ENCODE results near the genes CSE1L and DDX27.

DNA sequence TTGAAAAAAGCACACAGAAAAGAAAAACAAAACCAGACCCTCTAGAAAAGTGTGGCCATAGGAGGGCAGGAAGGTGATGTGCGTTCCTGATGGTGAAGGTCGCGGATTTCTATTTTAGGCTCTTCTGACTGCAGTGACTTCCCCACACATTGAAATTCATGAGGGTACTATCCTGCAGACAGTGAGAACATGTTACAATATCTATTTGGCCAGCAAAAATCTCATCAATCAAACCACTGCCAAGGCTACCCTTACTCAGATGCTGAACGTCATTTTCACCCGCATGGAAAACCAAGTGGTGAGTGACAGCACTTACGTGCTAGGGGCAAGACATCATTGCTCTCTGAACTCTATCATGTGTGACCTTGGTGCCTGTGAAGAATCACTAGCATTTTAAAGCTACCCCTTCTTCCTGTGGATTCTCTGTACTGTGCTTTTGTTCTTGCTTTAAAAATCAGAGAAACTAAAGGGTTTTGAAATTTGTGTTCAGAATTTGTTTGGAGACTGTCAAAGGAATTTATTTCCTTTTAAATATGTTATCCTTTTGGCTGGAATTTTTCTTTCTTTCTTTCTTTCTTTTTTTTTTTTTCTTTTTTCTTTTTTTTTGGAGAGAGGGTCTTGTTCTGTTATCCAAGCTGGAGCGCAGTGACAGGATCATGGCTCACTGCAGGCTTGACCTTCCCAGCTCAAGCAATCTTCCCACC, 31.2 kb downstream of the ARFGEF2 start:
- PRO-cap, 10 experiments: no peak in any of the 10 experiments

DNA sequence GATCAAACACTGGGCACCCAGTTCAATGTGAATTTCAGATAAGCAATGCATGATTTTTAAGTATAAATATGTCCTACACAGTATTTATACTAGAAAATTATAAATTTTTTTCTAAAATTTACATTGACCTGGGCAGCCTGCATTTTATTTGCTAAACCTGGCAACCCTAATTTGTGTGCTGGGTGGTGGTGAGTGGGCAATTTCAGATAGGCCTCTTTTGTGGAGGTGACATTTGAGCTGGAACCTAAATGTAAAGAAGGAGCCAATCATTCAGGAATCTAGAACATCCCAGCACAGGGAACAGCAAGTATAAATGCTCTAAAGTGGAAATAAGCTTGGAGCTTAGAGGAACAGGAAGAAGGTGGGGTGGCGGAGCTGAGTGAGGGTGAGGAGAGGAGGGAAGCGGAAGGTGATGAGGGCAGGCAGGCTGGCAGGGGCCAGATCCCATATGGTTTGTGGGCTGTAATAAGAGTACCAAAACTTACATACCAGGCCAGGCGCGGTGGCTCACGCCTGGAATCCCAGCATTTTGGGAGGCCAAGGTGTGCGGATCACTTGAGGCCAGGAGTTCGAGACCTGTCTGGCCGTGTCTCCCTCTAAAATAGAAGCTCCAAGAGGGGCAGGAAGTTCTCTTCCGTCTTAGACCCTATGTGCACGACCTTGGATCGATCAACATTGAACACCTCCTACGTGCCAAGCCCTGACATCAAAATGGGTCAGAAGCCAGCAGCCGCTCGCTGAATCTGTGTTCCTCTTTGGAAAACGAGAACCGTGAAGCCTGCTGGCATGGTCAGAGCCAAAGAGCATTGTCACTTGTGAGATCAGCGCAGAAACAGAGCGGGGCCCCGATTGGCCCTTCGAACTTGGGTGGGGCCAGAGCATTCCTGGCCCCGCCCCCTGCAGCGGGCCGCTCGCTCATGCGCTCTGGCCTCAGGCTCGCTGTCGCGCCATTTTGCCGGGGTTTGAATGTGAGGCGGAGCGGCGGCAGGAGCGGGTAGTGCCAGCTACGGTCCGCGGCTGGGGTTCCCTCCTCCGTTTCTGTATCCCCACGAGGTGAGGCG, at the start of gene CSE1L:
Gene CSE1L (plus strand): TSS at position 942 of the 1,061 bp plus-strand sequence.
- PRO-cap, 10 experiments: peak in 10 of 10 experiments; most common plus-strand start position 951 of the sequence (in 4); most common minus-strand start position 773 of the sequence (in 5)

DNA sequence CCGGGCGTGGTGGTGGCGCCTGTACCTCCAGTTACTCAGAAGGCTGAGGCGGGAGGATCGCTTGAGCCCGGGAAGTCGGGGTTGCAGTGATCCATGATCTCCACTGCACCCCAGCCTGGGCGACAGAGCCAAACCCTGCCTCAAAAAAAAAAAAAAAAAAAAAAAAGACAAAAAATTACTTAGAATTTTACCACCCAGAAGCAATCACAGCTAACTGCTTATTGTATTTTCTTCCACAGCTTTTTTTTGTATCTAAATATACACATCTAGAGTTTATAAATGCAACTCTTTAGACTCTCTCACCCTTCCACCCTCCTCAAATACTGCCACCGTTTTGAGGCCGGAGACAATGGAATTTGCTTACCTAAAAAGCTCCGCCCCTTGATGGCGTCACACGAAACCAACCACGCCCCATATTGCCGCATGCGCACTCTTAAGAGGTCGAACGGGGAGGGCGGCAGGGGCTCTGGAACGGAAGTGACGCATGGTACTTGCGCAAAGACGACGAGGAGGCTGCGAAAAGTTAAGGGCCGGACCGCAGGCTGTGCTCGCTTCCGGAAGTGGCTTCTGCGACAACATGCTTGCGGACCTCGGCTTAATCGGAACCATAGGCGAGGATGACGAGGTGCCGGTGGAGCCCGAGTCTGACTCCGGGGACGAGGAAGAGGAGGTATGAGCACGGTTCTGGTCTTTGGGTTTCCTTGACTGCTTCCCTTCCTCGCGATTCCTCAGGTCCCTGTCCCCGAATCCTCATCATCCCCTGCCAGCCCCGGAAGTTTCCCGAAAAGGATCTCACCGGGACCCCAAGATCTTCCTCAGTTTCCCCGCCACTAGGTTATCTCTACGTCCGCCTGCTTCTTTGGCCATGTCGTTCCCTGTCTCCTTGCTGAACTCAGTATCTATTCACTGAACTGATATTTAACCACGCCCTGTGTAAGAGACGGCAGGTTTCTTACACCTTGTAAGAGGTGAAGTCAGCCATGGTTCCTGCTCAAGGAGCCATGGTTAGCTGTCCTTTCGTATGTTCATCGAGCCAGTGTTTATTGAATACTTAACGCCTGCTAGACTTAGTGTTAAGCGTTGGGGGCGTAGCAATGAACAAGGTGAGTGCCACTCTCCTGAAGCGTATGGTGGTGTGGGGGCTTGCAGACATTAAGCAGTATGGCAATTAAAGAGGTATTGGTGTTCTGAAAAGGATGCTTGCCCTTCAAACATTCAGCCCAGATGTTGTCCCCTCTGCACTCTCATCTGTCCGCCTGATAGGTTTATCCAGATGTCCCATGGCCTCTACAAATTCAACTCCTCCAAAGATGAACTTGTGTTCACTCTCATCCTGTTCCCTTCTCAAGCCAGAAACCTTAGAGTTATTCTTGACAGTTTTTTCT, at the start of gene DDX27:
Gene DDX27 (plus strand): TSS at position 545 of the 1,385 bp plus-strand sequence.
- PRO-cap, 10 experiments: peak in 10 of 10 experiments; most common plus-strand start position 498 of the sequence (in 10); most common minus-strand start position 358 of the sequence (in 4)

GRCh38 chr20:49282702-49282998, 4.8 kb upstream of the ZNFX1 start:
- PRO-cap, 10 experiments: peak in 5 of 10 experiments; most common plus-strand start chr20:49282787 (in 5)

DNA sequence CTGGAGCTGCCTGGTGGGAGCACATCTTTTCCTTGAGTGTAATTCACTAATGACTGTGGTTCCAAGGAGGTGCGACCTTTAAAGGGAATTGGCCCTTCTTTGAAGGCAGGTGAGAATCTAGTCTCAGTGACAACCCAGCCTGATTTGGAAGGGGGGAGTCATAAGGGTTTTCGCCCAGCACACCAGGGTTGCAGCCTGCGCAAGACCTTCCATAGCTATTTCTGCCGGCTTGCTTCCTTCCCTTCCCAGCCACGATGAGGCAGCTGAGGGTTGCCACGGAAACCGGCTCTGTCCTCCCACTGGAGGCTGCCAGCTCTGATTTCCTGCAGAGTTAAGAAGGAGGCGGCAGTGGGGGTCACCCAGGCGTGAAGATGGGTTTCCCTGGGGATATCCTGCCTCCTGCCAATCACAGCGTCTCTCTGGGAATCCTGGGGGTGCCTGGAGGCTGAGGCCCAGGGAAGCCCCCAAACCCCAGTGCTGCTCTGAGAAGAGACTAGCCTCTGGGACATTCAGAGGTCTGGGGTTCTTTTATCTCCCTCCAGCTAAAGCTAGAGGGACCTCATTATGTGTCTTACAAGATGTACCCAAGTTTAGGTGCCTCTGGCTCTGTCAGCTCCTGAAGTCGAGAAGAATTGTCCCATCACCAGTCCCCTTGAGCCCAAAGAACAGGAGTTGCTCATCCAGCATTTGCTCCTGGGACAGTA, 23.1 kb upstream of the KCNB1 start:
- PRO-cap, 10 experiments: no peak in any of the 10 experiments

- PRO-cap, 10 experiments: no peak in any of the 10 experiments
Observed at GRCh38 chr20:49514061-49514623, 31.7 kb upstream of the KCNB1 start.

- PRO-cap, 10 experiments: no peak in any of the 10 experiments
Observed at GRCh38 chr20:49585911-49586275, 18.0 kb upstream of the PTGIS start.

- PRO-cap, 10 experiments: peak in 5 of 10 experiments; most common plus-strand start chr20:49604764 (in 3); most common minus-strand start chr20:49604621 (in 5)
Observed at GRCh38 chr20:49604334-49604911, 36.5 kb upstream of the PTGIS start.

DNA sequence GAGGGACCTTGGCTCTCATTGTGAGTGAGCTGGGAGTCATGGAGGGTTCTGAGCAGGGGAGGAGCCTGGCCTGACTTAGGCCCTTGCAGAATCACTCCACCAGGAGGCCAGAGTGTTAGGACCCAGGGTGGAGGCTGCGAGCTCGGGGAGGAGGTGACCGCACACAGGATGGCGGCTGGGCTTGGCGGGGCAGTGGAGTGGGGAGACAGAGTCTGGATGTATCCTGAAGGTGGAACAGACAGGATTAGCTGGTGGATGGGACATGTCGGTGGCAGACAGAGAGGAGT, 42.7 kb upstream of the PTGIS start:
- PRO-cap, 10 experiments: peak in 1 of 10 experiments; most common plus-strand start position 110 of the sequence (in 1)

- PRO-cap, 10 experiments: peak in 1 of 10 experiments; most common plus-strand start chr20:49636755 (in 1); most common minus-strand start chr20:49636519 (in 1)
Observed at GRCh38 chr20:49635857-49636890, 68.2 kb upstream of the PTGIS start.

- PRO-cap, 10 experiments: no peak in any of the 10 experiments
Observed at GRCh38 chr20:49640276-49640897, 72.5 kb upstream of the PTGIS start.

- PRO-cap, 10 experiments: no peak in any of the 10 experiments
Observed at GRCh38 chr20:49659980-49660536, 53.6 kb downstream of the B4GALT5 start.

GRCh38 chr20:49713062-49713816, 439 bp downstream of the B4GALT5 start:
- PRO-cap, 10 experiments: peak in 5 of 10 experiments; most common plus-strand start chr20:49713098 (in 2); most common minus-strand start chr20:49713254 (in 2)

GRCh38 chr20:49717504-49718161, 4.0 kb upstream of the B4GALT5 start:
- PRO-cap, 10 experiments: no peak in any of the 10 experiments

DNA sequence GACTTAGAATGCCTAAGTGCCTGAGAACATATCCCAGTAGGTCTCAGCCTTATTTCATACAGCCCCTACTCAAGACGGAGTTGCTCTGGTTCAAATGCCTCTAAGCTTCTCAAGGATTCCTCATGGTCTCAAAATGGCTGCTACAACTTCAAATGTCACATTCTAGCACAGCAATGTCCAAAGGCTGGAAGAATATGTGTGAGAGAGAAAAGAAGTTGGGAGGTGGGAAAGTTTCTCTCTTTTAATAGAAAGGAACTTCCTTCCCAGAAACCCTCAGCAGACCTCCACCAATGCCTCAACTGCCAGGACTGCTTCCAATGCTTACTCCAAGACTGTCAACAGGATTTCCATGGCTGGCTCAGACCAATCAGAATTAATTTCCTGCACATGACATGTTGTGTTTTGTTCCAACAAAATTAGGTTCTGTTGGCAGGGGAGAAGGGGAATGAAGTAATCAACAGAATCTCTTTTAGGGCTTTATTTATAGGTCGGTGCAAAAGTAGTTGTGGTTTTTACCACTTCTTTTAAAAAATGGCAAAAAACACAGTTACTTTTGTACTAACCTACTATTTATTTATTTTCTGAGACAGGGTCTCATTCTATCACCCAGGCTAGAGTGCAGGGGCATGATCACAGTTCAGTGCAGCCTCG, 46.4 kb upstream of the SLC9A8 start:
- PRO-cap, 10 experiments: peak in 2 of 10 experiments; most common plus-strand start position 426 of the sequence (in 1); most common minus-strand start position 310 of the sequence (in 2)

DNA sequence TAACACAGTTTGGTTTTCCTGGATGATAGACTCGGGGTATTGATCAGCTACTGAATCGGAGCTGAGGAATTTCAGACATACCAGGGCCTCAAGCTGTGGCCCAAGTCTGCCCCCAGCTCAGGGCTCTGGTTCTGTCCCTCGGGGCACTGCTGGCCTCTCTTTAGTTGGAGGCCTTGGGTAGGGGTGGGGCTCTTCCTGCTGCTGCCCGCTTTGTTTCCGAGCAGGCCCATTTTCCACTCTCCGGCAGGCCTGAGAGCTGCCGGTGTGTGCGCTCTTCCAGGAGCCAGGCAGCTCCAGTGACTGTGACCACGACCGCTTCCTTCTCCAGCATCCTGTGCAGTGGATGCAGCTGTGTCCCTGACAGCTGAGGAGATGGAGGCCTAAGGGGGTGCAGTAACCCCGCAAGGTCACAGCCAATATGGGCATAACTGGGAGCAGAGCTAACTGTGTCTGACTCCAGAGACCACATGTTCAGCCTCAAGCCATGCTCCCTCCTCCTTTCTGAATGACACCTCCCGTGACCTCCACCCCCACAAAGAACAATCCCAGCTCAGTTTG, 28.1 kb downstream of the SPATA2 start:
- PRO-cap, 10 experiments: no peak in any of the 10 experiments

GRCh38 chr20:50012494-50013139, 29.8 kb downstream of the SNAI1 start:
- PRO-cap, 10 experiments: no peak in any of the 10 experiments

- PRO-cap, 10 experiments: no peak in any of the 10 experiments
Observed at GRCh38 chr20:50152818-50153147, 740 bp downstream of the PEDS1 start.

GRCh38 chr20:50191186-50191483, 505 bp downstream of the CEBPB start:
- PRO-cap, 10 experiments: peak in 10 of 10 experiments; most common plus-strand start chr20:50191406 (in 6); most common minus-strand start chr20:50191318 (in 4)

- PRO-cap, 10 experiments: peak in 4 of 10 experiments; most common plus-strand start chr20:50245641 (in 1); most common minus-strand start chr20:50245601 (in 4)
Observed at GRCh38 chr20:50245342-50246043, 54.9 kb downstream of the CEBPB start.